ENCODE data around the gene PRKCI.

GRCh38 chr3:169454940-169455332 is 208.6 kb downstream of the MECOM start:
- PRO-cap, 2 experiments = no peak in any of the 2 experiments

- PRO-cap, 2 experiments = no peak in any of the 2 experiments
Observed at GRCh38 chr3:169591768-169593085, 71.3 kb downstream of the MECOM start.

DNA sequence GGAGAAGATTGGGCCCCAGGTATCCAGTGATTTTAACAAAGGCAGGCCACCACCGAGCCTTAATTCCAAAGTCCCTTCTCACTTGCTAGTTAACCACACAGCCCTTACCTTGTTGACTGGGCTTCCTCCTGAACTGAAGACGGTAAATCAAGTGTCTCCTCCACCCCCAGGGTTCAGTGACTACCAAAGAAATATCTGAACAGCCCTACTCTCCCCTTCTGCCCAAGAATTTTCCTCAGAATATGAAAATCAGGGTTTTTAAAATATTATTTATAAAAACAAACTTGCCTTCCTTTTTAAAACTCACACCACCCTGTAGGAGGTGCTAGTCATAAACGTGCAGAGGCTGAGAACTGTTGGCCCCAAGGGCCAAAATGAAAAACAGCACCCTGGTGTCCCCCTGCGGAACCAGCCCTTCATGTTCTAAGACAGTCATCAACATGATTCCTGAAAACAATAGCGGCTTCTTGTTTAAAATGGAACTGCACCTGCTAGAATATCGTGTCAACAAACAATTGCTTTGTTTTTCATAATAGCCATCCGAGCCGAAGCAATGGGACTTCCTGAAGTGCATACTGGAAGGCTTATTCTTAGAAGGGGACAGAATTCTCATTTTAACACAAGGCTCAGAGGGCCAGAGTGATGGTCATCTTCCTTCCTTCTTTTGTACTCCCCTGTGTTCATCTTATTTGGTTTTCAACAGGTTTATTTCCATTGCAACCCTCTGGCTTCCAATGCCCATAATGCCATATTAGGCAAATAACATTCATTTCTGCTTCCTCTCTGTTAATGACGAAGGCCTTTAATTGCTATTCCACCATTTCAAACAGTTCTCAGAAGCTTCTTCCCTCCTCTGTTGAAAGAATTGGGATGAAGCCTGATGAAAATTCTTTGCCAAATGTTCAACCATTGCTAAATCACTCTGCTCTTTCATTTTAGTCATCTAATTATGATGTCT is 43.7 kb downstream of the MECOM start:
- PRO-cap, 2 experiments = no peak in any of the 2 experiments

DNA sequence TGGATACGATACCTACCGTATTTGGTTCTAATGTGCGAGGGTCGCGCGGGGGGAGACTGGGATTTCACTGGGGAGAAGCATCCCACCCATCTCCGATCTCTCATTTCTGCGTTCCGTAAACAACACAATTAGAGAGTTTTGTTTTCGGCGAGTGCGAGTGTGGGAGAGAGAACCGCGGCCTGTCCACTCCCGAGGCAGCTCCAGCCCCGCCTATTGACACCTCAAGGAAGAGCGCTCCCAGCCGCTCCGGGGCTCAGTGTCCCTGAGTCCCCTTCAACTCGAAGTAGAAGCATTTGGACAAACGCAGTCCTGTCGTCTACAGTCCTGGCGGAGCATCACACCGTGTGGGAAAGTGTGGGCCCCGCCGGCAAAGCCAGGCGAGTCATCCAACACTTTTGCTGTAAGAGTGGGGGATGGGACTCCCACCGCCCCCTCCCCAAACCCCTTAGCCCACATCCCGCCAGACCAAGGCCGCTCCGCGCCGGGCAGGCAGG is 1.7 kb downstream of the MECOM start:
- PRO-cap, 2 experiments = peak in 1 of 2 experiments; most common minus-strand start position 215 of the sequence (in 1)

DNA sequence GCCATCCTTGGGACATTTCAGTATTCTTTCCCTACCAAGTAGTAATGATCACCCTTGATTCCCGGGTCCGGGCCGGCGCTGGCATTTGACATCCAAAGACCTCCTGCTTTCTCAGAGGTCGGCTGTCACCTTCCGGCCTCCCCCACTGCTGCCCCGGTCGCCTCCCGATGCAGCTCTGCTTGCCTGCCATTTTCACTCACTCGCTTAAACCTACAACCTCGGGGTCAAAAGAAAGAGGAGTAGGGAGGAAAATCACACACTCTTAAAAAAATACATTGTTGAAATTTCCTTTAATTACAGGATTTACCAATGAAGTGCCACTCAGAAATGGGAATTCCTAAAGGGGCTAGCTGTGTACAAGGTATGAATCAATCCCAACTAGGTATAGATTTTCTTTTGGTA is 745 bp upstream of the MECOM start:
- PRO-cap, 2 experiments = no peak in any of the 2 experiments

DNA sequence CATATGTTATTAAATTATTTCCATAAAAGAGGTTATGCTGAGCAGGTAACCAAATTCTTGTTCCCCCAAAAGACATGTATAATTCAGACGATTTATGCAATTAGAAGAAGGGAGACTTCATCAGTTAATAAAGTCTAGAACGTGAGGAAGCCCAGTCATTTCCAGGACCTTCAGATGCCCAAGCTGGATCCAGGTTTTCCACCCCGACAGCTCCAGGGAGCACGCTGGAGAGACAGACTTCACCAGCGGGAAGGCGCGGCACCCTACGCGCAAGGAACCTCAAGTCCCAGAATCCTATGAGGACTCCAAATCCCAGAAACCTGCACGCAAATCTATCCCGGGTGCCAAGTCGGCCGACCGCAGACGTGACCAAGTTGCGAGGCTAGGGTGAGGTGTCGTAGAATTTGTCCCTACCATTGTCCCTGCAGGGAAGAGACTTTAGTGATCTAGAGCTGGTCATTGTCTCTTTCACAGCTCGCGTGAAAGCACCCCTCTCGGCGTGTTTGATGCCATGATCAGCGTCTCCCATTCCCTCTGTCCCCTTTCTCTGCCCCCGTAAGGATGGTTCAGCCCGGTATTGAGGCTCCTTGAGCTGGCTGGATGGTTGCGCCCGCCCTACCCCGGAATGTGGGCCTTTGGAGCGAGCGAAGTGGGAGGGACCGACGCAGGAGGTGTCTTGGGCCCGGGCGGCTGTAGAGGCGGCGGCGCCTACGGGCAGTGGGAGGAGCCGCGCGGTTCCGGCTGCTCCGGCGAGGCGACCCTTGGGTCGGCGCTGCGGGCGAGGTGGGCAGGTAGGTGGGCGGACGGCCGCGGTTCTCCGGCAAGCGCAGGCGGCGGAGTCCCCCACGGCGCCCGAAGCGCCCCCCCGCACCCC is at the start of gene PRKCI:
PRKCI (plus strand) TSS at position 662 of the 874 bp plus-strand sequence.
- PRO-cap, 2 experiments = peak in 1 of 2 experiments; most common plus-strand start position 577 of the sequence (in 1); most common minus-strand start position 281 of the sequence (in 1)

GRCh38 chr3:170330153-170330886 is 27.2 kb upstream of the SKIL start:
- PRO-cap, 2 experiments = no peak in any of the 2 experiments

- PRO-cap, 2 experiments = no peak in any of the 2 experiments
Observed at GRCh38 chr3:170343864-170344275, 13.6 kb upstream of the SKIL start.

GRCh38 chr3:170429894-170430541 is 11.3 kb downstream of the CLDN11 start:
- PRO-cap, 2 experiments = no peak in any of the 2 experiments

- PRO-cap, 2 experiments = peak in 1 of 2 experiments; most common minus-strand start chr3:170475020 (in 1)
Observed at GRCh38 chr3:170474883-170475281, 56.2 kb downstream of the CLDN11 start.

DNA sequence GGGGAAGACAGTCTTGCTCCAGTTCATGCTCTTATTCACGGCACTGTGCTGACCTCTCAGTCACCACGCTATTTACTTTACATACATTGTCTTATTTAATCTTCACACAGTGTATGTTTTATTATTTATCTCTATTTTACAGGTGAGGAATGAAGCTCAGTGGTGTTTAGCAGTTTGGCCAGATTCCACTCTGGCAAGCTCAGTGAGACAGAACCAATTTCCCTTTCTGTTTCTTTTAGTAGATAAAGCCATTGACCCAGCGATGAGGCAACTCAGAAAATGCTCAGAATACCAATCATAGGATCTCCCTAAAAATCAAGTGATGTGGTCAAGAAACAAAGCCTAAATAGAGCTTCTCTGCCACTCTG is 110.0 kb downstream of the RPL22L1 start:
- PRO-cap, 2 experiments = no peak in any of the 2 experiments

- PRO-cap, 2 experiments = no peak in any of the 2 experiments
Observed at GRCh38 chr3:171255168-171255890, 204.9 kb downstream of the TNIK start.

- PRO-cap, 2 experiments = no peak in any of the 2 experiments
Observed at GRCh38 chr3:171257323-171257969, 202.8 kb downstream of the TNIK start.

- PRO-cap, 2 experiments = no peak in any of the 2 experiments
Observed at GRCh38 chr3:171295979-171296381, 164.2 kb downstream of the TNIK start.

DNA sequence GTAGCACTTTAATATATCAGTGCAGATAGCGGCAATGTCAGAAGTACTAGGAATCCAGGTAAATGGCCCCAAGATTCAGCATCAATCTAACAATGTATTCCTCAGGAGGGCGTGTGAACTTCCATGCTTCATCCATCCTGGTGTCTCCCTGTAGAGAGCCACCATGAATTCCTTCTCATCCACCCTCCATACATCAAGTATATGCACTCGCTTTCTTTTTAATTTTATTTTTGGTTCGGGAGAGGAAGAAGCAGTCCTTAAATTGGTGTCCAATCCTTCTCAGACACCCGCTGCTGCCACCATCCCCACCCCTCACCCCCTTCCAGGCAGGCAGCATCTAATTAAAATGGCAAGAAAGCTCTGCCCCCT is 1.6 kb downstream of the TNIK start:
- PRO-cap, 2 experiments = peak in 1 of 2 experiments; most common minus-strand start position 316 of the sequence (in 1)

DNA sequence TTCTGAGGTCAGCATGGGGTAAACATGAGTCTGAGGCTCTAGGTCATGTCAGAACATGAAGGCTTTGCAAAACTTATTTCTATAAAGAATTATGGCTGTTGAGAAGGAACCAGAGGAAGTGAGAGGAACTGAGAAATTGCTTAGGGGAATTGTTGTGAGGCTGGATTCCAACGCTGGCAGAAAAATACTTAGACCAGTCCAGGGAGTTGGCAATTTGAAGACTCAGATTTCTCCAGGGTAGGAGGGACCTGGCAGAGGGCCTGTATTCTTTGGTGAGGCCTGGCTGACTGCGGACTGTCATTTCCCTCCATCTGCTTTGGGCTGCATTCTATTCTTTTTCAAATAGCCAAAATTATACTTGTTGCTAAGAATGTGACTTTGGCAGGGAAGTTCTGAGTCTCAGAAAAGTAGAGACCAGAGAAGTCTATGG is 155.4 kb downstream of the PLD1 start:
- PRO-cap, 2 experiments = no peak in any of the 2 experiments

GRCh38 chr3:171683031-171683522 is 127.2 kb downstream of the PLD1 start:
- PRO-cap, 2 experiments = no peak in any of the 2 experiments

DNA sequence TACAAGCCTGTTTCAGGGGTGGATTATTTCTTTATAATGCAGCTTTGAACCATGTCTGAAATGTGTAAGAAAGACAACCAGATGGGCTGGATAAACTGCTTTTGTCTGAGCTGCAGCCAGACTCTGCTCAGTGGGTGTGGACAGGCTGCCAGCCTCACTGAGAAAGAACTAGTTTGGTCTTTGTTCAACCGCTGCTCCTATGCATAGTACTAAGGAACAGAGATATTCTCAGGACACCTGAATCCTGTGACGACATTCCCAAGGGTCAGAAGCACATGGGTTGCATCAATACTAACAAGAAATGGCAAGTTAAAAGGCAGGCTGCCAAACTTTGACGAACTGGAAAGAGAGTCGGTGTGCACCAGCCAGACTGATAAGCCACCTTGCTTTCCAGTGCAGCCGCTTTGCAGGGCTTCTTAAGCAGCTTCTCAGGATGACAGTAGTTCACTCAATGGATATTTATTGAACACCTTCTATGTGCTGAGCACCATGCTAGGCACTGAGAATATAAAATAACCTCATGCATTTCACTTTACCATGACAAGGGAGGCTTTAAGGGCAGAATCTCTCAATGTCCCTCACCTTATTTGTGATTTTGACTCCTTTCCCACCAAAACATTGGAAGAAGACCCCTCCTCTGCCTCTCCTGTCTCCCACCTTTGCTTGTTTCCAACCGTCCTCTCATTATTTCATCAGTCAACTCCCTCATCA is 57.1 kb downstream of the PLD1 start:
- PRO-cap, 2 experiments = no peak in any of the 2 experiments

- PRO-cap, 2 experiments = no peak in any of the 2 experiments
Observed at GRCh38 chr3:171753965-171754559, 56.2 kb downstream of the PLD1 start.

- PRO-cap, 2 experiments = no peak in any of the 2 experiments
Observed at GRCh38 chr3:172078488-172079181, 39.3 kb downstream of the FNDC3B start.

All from cerebral cortex (tissue), 2 donors.